Monocyte (primary cell): ENCODE data around the gene MAP3K3.

DNA sequence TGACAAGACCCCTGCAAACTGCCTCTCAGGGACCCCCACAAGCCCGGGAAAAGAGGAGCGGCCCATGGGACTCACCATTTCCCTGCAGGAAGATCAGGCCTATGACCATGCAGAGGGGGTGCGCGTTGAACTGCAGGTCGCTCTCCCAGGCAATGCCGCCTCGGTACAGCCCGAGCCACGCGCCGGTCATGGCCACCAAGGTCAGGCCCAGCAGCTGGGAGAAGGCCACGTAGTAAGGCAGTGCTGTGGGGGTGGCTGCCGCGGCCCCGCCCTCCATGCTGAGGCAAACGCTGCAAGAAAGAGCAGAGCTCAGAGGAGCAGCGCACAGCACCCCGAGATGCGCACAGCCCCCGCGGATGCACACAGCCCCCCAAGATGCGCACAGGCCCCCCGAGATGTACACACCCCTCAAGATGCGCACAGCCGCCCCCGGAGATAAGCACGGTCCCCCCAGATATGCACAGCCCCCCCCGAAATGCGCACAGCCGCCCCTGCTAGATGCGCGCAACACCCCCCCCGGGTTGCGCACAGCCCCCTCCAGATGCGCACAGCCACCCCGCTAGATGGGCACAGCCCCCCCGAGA lies 8.7 kb downstream of the CYB561 start:
- PRO-cap, 2 experiments = no peak in any of the 2 experiments

- PRO-cap, 2 experiments = peak in 1 of 2 experiments; most common plus-strand start chr17:63447038 (in 1); most common minus-strand start chr17:63446748 (in 1)
These were observed 735 bp upstream of the CYB561 start for GRCh38 chr17:63446472-63447609.

DNA sequence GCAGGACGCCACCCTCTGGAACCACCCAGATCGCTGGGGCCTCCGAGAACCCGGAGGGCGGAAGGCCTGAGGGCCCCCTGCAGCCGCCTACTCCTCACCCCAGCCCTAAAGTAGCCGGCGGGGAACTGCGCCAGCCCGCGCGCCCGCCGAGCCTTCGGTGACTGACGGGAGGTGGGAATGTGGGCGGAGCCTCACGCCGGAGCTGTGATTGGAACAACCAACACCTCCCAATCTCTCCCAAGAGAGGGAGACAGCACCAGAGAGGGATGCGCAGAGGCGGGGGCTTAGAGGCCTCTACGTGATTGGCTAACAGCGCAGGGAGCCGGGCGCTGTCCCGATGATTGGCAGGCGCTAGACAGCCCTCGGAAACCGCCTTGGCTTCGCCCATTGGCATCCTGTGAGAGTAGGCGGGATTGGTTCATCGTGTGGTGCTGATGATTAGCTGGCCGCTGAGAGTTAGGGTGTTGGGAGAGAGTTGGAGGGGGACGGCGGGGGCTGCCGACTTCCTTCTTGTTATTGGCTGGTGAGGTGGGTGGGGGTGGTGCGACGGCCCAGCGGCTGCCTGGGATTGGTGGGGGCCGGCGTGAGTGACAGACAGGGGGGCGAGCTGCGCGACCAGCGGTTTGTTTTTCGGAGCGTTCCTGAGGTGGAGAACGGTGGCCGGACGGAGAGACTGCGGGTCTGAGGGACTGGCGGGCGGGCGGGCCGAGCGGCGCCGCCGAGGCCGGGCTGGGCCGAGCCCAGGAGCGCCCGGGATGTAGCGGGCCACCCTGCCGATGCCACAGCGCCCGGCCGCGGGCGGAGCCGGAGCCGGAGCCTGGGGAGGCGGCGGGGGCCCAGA lies at the start of gene MAP3K3:
MAP3K3 (plus strand) TSS at position 626 of the 841 bp plus-strand sequence.
- PRO-cap, 2 experiments = peak in 2 of 2 experiments; most common plus-strand start position 464 of the sequence (in 2); most common minus-strand start position 107 of the sequence (in 2)

GRCh38 chr17:63691907-63692581 lies 7.9 kb downstream of the LIMD2 start:
- PRO-cap, 2 experiments = peak in 1 of 2 experiments; most common plus-strand start chr17:63692181 (in 1); most common minus-strand start chr17:63692164 (in 1)

GRCh38 chr17:63694267-63695239 lies 5.4 kb downstream of the LIMD2 start:
- PRO-cap, 2 experiments = peak in 1 of 2 experiments; most common minus-strand start chr17:63694862 (in 1)

- PRO-cap, 2 experiments = peak in 1 of 2 experiments; most common plus-strand start chr17:63697288 (in 1); most common minus-strand start chr17:63697280 (in 1)
These were observed 2.9 kb downstream of the LIMD2 start for GRCh38 chr17:63696983-63697394.

- PRO-cap, 2 experiments = peak in 2 of 2 experiments; most common plus-strand start chr17:63699565 (in 2); most common minus-strand start chr17:63699184 (in 1)
These were observed 768 bp downstream of the LIMD2 start for GRCh38 chr17:63699112-63699601.

GRCh38 chr17:63772700-63773088 lies 703 bp downstream of the CCDC47 start:
- PRO-cap, 2 experiments = no peak in any of the 2 experiments

DNA sequence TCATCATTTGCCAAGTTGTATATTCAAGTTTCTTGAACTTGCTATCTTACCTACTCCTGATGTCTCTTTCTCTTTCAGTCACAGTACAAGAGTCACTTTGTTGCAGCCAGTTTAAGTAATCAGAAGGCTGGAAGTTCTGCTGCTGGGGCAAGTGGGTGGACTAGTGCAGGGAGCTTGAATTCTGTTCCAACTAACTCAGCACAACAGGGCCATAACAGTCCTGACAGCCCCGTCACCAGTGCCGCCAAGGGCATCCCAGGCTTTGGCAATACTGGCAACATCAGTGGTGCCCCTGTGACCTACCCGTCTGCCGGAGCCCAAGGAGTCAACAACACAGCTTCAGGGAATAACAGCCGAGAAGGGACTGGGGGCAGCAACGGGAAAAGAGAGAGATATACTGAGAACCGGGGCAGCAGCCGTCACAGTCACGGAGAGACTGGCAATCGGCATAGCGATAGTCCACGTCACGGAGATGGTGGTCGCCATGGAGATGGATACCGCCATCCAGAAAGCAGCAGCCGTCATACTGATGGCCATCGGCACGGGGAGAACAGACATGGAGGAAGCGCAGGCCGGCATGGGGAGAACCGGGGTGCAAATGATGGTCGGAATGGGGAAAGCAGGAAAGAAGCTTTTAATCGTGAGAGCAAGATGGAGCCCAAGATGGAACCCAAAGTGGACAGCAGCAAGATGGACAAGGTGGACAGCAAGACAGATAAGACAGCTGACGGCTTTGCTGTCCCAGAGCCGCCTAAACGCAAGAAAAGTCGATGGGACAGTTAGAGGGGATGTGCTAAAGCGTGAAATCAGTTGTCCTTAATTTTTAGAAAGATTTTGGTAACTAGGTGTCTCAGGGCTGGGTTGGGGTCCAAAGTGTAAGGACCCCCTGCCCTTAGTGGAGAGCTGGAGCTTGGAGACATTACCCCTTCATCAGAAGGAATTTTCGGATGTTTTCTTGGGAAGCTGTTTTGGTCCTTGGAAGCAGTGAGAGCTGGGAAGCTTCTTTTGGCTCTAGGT lies 9.3 kb upstream of the PSMC5 start:
- PRO-cap, 2 experiments = no peak in any of the 2 experiments

DNA sequence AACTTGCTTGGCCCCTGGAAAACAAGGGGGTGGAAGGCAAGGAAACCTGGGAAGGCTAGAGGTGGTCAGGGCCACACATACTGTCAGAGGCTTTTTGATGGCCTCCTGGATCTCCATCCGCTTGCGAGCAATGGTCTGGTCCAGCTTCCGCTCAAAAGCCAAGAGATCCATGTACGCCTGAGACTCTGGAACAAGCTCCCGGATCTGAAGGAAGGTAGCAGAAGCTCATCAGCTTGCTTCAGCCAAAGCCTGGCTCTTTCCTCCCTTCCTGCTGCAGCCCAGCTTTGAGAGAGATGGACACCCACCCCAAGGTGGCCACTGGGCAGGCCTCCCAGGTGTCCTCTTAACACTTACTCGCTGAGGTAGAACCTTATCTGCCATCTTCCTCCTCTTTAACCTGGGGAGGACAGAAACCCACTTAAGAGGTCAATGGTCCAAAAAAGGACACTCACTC lies 5.6 kb downstream of the SMARCD2 start:
- PRO-cap, 2 experiments = no peak in any of the 2 experiments

- PRO-cap, 2 experiments = no peak in any of the 2 experiments
These were observed 1.7 kb downstream of the CD79B start for GRCh38 chr17:63930343-63930876.

- PRO-cap, 2 experiments = no peak in any of the 2 experiments
These were observed 5.3 kb upstream of the ICAM2 start for GRCh38 chr17:64025681-64026224.

- PRO-cap, 2 experiments = no peak in any of the 2 experiments
These were observed 30.7 kb upstream of the ICAM2 start for GRCh38 chr17:64051166-64051560.

DNA sequence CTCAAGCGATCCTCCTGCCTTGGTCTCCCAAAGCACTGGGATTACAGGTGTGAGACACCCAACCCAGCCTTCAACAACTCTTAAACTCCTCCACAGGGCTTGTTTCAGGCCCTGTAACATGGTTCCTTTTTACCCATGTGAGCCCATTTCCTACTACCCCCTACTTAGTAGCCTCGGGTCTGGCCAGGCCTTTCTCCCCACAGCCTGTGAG lies 39.4 kb upstream of the ICAM2 start:
- PRO-cap, 2 experiments = peak in 1 of 2 experiments; most common minus-strand start position 78 of the sequence (in 1)

DNA sequence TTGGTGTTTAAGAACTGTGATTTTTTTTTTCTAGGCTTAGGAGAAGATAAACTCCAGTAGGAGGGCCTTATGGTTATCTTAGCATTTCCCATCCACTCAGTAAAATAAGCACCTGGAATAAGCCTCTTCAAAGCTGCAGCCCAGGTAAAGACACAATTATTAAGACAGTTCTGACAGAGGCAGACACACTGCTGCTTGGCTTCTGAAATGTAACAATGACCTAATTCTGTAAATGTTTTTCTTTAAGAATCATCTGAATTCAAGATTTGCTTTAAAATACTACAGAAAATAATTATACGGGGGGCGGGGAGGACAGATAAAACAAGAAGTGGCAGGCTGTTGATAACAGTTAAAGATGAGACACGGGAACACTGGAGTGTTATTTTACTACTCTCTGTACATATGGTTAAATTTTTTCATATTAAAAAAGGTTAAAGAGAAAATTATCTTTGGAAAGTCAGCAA lies 47.1 kb downstream of the ERN1 start:
- PRO-cap, 2 experiments = no peak in any of the 2 experiments

- PRO-cap, 2 experiments = peak in 2 of 2 experiments; most common plus-strand start chr17:64092295 (in 1); most common minus-strand start chr17:64092201 (in 2)
These were observed 37.8 kb downstream of the ERN1 start for GRCh38 chr17:64091996-64092651.

DNA sequence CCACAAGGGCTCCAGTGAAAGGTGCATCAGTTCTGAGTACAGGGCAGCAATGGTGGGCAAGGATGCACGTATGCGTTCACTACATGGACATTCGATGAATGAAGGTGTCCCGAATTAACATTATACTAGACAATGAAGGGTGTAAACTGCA lies 17.0 kb upstream of the ERN1 start:
- PRO-cap, 2 experiments = no peak in any of the 2 experiments

DNA sequence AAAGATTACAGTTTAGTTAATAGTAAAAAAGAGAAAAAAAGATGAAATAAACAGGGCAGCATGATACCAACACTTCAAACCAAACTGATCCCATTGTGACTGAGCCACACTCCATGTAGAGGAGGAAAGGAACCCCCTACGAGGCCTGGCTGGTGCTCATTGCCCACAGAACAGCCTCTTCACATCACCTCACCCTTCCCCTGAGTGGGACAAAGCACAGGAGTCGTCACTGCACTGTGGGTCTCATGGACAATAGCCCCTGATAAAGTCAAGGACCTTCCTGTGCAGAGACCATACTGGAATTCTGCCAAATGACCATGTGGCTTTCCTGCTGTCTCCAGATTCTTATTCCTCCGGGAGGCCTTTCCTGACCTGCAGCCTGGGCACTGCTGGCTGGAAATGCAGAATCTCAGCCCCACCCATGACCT lies 60.4 kb upstream of the ERN1 start:
- PRO-cap, 2 experiments = no peak in any of the 2 experiments

- PRO-cap, 2 experiments = no peak in any of the 2 experiments
These were observed 25.3 kb downstream of the TEX2 start for GRCh38 chr17:64237758-64238095.

- PRO-cap, 2 experiments = no peak in any of the 2 experiments
These were observed 929 bp downstream of the TEX2 start for GRCh38 chr17:64261738-64262924.